Jejunum (tissue), 1 donor: ENCODE results near the genes PATJ and ROR1.

GRCh38 chr1:59847997-59848490, 33.3 kb downstream of the HOOK1 start:
- PRO-cap: no peak

DNA sequence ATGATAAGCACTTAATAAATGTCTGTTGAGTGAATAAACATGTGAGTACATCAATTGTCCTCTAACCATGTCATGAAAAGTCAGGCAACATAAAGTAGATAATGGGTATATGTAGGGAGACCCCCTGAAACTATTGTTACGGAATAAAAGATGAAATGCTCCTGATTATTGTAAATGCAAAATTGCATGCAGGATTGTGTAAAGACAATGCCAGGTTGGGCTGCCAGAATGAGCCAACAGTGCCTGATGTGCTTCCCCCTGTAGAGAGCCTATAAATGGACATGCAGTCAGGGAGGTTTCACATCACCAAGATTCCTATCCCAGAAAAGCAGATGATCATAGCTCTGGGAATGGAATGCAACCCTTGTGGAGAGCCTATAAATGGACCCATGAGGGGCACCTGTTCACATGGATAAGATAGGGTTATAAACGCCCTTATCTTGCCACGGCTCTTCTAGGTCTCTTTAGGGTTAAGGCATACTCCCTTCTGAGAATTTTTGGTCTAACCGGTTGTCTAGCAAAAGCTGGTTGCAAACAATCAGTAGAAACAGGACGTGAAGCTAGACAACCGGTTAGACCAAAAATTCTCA, 5.3 kb downstream of the CYP2J2 start:
- PRO-cap: no peak

DNA sequence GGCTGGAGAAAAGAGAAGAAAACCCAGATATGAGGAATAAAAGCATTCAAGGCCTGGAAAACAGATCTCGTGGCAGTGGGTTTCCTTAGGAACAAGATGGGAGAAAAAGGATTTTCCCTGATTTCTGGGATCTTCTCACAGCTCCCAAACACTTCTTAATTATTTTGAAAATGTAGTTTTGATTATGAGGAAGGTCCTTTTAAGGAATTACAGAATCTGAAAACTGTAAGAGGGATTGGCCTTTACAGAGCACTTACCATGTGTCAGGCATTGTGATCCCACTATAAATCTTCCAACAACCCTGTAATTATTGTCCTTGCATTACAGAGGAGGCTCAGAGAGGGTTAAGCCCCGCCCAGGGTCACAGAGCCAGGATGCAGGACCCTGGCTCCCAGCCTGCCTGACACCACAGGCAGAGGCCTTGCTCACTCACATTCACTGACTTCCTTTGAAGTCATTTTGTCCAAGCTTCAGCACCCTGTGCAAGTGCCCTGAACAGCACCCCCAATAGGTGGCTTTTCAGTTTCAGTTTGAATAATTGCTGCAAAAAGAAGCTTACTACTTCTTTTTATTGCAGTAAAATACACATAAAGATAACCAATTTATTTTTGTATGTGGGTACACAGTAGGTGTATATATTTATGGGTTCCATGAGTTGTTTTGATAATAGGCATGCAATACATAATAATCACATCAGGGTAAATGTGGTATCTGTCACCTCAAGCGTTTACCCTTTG, 256.8 kb upstream of the NFIA start:
- PRO-cap: no peak

GRCh38 chr1:61121046-61121304, 38.6 kb downstream of the NFIA start:
- PRO-cap: no peak

DNA sequence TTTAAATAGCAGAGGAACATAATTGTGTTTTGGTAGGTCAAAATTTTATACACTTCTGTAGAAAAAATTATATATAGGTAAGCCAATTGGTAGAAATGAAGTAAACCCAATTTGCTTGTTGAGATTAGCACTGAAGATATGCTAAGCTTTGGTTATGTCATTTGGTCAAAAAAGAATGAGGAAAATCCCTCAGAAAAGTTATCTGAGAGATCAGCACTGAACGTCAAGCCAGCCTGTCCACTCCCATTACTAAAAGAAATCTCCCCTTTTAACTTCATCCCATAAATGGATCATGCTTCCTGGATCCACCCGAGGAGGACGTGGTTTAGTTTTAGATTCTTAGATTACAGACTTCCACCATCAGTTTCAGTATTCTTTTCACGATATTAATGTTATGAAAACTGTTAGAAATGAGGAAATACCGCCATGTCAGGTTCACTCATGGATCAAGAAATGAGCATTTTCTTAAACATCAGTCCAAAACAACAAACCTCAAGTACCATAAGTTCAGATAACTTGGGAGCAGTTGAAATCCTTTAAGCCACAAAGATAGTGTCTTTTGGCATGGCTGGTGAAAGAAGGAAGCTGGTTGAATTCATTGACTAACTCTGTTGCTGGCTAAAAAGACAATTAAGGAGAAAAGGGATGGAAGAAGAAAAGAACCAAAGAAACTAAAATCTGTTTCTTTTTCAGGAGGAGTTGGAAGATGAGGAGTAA, 49.8 kb downstream of the NFIA start:
- PRO-cap: no peak

- PRO-cap: no peak
These were observed 144.2 kb downstream of the NFIA start for GRCh38 chr1:61226591-61227015.

DNA sequence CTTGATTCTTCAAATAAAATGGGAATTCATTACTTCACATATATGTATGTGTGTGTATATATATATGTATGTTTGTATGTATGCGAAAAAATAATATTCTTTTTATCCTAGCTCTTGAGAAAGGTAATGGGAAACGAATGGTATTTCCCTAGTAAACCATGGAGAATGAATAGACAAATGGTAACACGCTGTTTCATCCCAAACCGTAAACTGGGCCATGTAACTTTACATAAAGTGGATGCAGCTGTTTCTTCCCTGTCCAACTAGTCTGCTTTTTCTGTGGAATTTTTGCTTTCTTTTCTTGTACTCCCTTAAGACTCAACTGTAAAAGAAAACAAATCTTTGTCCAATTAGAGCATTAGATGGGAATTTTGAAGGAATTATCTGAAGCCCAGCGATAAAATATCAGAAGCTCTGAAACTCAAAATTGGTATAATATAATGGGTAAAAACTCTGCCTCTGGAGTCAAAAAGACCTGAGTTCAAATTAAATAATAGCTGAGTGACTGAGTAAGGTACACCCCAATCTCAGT, 198.1 kb downstream of the NFIA start:
- PRO-cap: no peak

- PRO-cap: no peak
These were observed 236.0 kb downstream of the NFIA start for GRCh38 chr1:61318057-61319059.

GRCh38 chr1:61426083-61426816, 298.7 kb downstream of the TM2D1 start:
- PRO-cap: no peak

- PRO-cap: bidirectional peak, plus-strand start at chr1:61742480, minus-strand start at chr1:61742368; bidirectional peak, plus-strand start at chr1:61742737, minus-strand start at chr1:61742756; bidirectional peak, plus-strand start at chr1:61742863, minus-strand start at chr1:61742840
These were observed at the start of gene PATJ for GRCh38 chr1:61742090-61742996. TSS of gene PATJ (plus strand) at chr1:61742480.

- PRO-cap: no peak
These were observed 1.9 kb downstream of the ANGPTL3 start for GRCh38 chr1:62598985-62599904.

- PRO-cap: unidirectional peak, minus-strand start at chr1:62815071
These were observed 31.1 kb downstream of the ATG4C start for GRCh38 chr1:62815011-62815353.

DNA sequence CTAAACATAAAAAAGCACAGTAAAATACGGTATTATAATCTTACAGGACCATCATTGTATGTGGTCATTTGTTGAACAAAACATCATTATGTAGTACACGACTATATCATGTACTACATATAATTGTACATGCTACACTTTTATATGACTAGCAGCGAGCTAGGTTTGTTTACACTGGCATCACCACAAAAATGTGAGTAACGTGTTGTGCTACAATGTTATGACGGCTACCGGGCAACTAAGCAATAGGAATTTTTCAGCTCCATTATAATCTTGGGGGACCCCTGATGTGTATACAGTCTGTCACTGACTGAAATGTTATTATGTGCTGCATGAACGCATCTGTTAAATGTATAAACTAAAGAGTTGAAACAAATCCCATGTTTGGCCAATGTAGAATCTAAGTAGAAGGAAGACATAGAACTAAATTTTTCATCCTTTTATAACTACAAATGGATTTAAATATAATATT, 35.3 kb downstream of the ITGB3BP start:
- PRO-cap: no peak

- PRO-cap: no peak
These were observed 50.6 kb downstream of the PGM1 start for GRCh38 chr1:63643735-63644316.

DNA sequence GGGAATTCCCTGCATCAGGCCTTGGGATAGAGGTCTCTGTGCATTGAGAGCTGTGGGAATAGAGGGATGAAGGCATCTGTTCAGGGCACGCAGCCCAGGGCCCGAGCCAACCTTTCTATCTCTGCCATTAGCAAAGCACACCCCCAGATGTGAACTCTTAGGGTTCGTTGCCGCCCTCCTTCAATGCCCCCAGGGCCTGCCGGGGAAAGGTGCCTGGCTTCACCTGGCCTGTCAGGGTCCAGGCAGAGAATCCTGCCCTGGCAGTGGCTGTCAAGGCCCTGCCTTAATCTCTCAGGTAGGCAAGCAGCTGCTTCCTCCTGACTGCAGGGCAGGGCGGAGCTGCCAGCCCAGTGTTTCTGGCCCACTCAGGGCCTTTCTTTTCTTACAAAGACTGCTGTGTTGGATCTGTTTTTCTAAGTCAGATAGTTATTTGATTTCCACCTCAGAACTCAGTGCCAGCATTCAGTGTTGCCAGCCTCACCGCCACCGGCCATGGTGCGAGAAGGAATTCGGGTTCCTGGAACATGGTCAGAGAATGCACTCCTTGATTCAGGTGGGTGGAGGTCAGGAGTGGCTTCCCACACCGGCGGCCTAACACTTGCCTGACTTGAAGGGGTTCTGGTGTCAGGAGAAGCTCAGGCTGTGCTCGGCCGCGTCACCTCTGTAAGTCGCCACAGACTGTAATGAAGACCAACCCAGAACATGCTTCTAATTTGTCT, 76.2 kb downstream of the PGM1 start:
- PRO-cap: no peak

- PRO-cap: no peak
These were observed 42.1 kb upstream of the ROR1 start for GRCh38 chr1:63731569-63732263.

DNA sequence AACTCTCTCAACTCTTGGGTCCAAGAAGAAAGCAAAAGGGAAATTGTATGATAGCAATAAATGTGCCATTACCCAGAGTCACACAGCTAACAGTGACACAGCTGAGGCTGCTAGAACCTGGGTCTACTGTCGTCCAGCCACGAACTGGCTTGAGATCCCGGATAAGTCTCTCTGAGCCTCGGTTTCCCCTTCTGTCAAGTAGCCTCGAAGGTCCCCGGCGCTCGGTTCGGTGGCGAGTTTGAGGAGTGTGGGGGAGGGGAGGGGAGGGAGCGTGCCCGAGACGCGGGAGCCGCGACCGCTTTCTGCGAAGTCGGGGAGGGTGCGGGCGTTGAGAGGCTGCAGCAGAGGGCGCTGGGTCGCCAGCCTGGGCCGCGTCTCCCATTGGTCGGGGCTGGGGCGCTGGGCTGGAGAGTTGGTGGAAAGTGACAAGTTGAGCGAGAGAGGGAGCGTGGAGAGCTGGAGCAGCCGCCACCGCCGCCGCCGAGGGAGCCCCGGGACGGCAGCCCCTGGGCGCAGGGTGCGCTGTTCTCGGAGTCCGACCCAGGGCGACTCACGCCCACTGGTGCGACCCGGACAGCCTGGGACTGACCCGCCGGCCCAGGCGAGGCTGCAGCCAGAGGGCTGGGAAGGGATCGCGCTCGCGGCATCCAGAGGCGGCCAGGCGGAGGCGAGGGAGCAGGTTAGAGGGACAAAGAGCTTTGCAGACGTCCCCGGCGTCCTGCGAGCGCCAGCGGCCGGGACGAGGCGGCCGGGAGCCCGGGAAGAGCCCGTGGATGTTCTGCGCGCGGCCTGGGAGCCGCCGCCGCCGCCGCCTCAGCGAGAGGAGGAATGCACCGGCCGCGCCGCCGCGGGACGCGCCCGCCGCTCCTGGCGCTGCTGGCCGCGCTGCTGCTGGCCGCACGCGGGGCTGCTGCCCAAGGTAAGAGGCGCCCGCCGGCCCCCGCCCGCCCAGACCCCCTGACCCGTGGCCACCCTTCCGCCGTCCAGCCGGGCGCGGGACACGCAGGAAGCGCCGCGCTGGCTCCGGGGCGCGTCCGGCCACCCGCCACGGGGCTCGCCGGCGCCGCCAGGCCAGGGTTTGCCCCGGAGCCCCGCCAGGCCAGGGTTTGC, at the start of gene ROR1:
ROR1 (plus strand) TSS at position 428 of the 1,110 bp plus-strand sequence.
- PRO-cap: bidirectional peak, plus-strand start at position 437 of the sequence, minus-strand start at position 304 of the sequence

DNA sequence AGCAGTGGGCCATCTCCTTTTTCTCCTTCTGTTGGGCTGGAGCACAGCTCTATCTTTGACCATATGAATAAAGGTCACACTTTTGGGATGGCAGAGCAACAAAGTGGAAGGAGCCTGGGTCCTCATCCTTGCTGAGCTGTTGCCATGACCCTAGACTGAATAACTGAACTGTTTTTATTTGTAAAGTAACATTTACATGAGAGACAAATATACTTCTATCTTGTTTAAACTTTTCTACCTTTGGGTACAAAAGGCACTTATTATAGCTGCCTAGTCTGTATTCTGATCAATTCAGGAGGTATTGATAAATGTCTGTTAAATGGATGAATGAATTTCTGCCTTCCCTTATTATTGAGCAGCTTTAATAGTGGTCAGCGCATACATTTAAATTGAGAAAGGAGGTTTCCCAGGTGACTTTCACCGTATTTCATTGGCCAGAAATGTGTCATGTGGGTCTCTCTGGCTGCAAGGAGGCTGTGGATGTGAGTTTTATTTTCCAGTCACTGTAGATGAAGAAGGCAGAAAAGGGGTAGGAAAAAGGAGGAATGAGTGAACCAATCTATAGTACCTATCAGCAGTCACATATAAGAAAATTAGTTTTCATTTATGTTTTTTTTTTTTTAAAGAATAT, 34.5 kb downstream of the ROR1 start:
- PRO-cap: no peak

GRCh38 chr1:63922729-63923306, 149.0 kb downstream of the ROR1 start:
- PRO-cap: no peak

GRCh38 chr1:64745605-64746321, 888 bp downstream of the RAVER2 start:
- PRO-cap: no peak